Penis (tissue), 1 donor: ENCODE measurements around the genes HSPB3 and ESM1.

- PRO-cap, result no peak
Measured at GRCh38 chr5:44942391-44942915, 133.7 kb downstream of the MRPS30 start.

- PRO-cap, result no peak
Measured at GRCh38 chr5:50553436-50554205, 112.5 kb upstream of the EMB start.

DNA sequence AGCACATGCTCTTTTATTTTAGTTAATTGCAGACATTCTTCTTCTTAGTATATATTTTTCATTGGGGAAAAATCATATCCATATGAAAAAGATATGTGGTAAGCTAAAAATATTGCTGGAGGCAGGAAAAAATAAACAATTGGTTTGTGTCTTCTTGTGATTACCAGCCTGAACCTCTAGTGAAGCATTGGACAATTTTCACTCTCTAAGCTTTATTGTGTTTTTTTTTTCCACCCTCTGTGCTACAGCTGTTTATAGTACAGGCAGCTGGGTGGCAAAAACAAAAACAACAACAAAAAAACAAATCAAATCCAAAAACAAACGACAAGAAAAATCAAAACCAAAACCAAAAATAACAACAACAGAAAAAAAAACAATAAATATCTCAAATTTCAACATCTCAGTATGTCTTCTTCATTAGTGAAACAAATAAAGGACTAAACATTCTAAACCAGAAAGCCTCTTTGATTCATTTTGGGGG is 342.9 kb upstream of the ISL1 start:
- PRO-cap, result no peak

- PRO-cap, result no peak
Measured at GRCh38 chr5:52783244-52783883, 4.4 kb upstream of the ITGA1 start.

DNA sequence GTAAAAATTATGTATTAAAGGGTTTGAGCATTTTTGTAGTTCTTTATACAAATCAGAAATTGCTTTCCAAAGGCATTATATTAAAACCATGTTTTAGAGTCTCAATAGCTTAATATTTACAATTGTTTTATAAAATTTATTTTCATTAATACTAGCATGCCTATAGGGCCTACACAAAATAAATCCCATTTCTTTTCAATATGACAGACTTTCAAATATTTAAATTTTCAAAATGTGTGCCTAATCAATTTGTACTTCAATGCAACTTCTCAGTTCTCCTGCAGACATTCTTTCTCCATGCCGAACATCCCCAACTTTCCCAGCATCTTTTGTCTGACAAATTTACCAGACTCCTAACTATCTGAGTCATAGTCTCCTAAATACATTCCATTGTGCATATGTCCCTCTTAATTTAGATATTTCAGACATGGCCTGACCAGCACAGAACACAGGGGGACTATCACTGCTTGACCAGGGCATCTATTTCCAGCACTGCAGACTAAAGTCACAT is 71.8 kb downstream of the ITGA1 start:
- PRO-cap, result no peak

DNA sequence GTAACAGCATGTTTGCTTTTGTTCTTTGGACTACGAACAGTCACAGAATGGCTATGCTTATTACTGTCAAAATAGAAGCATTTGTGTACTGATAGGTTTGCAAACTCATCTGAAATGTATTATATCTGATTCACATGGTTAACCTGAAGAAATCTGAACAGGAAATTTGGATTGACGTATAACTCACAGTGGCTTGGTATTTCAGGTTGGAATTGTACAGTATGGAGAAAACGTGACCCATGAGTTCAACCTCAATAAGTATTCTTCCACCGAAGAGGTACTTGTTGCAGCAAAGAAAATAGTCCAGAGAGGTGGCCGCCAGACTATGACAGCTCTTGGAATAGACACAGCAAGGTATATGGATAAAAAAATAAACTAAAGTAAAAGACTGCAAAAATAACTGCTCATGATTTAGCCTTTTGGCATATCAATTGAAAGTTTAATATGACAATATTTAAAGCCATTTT is 94.0 kb downstream of the ITGA1 start:
- PRO-cap, result no peak

- PRO-cap, result no peak
Measured at GRCh38 chr5:54021730-54022470, 288.5 kb downstream of the ARL15 start.

DNA sequence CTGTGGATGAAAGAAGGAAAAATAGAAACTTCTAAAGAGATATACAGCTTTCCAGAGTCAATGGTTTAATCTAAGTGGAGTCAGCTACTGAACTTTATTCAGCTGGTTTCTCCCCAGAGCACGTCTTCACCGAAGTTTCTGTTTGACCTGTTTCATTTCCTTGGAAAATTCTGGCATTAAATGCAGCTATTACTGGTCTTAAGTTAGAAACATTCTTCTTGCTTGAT is 90.1 kb downstream of the ARL15 start:
- PRO-cap, result no peak

GRCh38 chr5:54232020-54232558 is 78.3 kb downstream of the ARL15 start:
- PRO-cap, result no peak

DNA sequence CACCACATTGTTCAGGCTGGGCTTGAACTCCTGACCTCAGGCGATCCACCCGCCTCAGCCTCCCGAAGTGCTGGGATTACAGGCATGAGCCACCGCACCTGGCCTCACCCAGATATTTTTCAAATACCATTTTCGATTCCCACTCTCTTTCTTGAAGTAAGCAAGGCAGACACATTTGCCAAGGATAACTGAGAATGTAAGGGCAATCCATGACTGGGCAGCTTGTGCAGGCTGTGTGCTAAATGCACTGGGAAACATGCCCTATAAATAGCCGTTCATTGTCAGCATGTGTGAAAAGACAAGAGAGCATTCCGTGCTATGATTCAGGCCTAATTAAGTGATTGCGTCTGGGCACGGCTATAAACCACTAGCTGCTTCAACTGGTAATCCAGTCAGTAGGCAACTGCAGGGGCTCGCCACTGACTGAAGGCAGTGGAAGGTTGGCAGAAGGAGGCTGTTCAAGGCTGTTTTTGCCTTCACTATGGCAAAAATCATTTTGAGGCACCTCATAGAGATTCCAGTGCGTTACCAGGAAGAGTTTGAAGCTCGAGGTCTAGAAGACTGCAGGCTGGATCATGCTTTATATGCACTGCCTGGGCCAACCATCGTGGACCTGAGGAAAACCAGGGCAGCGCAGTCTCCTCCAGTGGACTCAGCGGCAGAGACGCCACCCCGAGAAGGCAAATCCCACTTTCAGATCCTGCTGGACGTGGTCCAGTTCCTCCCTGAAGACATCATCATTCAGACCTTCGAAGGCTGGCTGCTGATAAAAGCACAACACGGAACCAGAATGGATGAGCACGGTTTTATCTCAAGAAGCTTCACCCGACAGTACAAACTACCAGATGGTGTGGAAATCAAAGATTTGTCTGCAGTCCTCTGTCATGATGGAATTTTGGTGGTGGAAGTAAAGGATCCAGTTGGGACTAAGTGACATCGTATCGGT is at the start of gene HSPB3:
Gene HSPB3 (plus strand): TSS at position 391 of the 946 bp plus-strand sequence.
- PRO-cap, result unidirectional peak, plus-strand start at position 395 of the sequence

GRCh38 chr5:54520989-54521351 is 3.4 kb downstream of the SNX18 start:
- PRO-cap, result no peak

DNA sequence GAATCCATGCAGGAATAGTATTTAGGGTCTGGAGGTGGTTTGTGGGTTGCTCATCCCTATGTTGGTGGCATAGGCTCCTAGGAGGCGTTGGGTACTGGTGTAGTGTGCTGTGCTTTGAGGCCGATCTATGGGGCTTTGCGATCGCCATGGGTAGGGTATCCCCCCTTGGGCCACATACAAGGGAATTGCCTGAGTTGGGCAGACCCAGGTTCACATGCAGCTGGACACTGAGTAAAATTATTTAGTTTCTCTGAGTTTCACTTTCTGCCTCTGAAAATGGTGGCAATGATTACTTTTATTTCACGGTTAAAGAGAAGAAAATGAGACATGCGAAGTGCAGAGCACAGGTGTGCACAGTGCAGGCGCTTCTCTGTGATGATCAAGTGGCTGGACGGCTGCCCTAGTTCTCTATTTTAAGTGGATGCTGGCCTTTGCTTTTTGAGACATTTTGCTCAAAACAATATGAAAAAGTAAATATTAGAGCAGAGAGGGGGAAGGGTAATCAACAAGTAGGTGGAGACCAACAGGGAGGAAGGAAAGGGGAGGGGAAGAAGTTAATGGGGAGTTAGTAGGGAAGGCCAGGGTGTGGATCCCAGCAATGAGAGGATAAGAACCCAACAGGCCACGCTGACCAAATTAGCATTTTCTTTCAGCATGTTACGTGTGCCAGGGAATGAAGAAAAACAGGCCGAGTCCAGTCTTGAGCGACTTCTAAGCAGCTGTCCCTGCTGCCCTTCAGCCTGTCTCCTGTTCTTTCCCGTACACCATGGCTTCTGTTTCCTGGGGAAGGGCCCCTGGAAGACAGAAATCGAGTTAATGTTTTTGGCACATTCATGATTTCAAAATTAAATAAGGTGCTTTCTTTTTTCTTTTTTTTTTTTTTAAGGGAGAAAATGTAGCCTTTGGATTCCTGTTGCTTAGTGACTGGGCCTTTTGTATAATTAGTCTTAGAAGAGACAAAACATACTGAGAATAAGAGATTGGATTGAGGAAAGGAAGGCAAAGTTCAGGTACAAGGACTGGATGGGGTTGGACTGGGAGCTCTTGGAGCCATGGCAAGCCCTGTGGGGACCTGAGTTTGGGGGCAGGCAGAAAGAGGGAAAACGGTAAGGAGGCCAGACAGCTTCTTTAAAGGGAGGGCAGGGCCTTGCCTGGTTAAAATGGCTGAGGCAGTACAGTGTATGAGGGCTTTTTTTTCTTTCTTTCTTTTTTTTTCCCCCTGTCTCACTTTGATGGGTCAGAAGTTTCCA is 16.2 kb downstream of the SNX18 start:
- PRO-cap, result no peak

- PRO-cap, result no peak
Measured at GRCh38 chr5:54570920-54571491, 53.4 kb downstream of the SNX18 start.

DNA sequence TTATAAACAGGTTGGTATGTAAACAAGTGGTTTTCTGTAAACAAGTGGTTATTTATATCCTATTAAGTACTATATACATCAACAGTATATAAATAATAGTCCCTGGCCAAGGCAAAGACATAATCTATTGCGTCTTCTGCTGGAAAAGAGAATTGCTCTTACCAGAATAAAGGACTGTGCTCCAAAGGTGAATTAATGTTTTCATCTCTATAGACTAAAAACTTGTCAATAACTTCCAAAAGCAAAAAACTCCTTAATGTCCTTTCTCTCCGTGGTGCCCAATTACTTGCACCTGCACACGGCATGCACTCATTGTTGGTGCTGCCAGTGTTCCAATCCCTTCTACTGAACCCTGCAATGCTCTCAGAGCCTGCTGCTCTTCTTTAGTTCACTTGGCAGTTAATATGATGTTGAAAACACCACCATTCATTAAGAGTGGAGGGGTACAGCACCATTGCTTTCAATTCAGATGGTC is 69.8 kb downstream of the SNX18 start:
- PRO-cap, result no peak

DNA sequence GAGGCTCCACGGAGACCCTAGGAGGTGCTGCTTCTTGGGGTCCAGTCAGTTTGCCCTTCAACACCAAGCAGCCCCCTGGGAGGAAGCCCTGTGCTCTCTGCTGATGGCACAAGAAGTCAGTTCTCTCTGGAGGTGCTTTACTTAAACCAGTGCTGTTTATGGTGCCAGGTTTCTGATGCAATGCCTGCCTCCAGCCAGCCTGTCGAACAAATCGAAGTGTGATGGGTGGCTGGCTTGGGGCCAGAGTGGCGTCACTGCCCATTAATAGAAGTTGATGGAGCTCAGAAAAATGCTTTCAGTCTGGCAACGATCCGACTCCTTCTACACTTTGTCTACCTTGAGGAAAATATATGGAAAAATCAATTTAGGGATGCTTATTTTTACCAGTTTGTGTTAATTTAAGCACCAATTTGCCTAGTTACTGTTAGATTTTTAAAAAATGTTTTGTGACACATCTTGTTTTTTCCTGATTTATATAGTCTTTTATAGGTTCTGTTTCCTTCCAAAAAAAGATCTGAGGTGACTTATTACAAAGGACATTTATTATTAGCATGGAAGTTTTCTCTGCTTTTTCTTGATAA is 134.2 kb downstream of the SNX18 start:
- PRO-cap, result no peak

GRCh38 chr5:54985171-54986199 is at the start of gene ESM1:
ESM1 (minus strand) TSS chr5:54985593.
- PRO-cap, result no peak

DNA sequence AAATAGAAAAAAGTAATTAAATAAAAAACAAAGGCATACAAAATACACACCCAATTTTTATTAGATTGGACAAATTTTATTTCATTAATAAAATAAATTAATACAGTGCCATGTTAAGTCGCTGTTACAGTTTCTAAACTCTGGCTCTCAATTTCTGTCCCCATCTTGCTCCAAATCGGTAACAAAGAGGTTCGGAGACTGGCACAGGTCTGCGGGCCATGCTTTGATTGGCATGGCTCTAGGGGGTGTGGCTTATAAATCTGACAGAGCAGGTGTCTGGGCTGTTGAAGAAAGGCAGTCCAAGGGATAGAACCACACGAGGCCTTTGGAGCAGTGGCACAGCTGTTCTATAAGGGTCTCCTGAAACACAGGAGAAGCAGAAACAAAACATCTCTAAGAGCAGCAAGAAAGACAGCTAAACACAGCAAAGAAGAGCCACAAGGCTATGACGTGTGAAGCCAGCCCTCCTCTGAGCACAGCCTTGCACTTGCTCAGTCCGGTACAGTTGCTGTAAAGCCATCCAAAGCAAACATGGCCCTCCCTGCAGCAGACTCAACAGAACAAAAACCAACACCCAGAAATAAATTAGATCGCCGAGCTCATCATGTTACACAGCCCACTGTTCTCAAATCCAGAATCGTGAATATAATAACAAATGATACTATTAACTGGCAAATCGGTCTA is 2.8 kb upstream of the GZMK start:
- PRO-cap, result no peak

DNA sequence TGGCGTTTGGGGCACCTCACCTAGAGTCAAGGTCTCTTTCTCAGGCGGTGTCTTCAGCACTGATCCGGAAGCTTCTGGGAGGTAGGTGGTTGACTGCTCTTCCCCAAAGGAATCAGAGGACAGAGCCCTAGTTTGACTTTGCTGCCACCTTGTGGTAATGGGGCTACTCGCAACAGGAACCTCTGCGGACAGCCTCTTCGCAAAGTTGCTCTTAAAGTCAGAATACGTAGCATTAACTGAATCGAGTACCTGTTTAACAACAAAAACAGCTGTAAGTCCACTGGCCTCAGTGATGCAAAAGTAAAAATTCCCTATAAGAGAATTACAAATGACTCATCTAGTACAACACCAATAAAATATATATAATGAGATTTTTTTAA is 13.4 kb upstream of the GPX8 start:
- PRO-cap, result no peak

DNA sequence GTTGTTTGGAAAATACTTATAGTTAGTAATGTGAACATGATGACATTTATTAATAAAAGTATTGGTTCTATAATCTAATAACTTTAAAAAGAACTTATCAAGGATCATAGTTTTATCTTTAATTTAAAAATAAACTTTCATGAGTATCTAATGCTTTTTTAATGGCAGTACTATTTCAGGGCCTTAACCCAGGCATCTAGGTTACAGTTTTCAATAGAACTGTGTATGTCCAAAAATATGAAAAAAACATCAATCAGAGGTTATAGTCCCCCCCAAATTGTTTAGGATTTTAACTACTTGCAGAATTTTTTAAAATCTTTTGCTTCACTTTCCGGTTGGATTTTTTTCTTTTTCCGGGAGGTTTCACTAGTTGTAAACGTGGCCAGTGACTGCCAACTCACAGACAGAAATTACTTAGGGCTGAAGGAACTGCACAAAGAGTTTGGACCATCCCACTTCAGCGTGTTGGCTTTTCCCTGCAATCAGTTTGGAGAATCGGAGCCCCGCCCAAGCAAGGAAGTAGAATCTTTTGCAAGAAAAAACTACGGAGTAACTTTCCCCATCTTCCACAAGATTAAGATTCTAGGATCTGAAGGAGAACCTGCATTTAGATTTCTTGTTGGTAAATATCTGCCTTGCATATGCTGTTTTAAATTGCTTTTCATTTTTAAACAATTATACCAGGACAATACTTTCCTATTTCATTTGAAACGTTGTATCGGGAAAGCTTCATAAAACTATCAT is 835 bp downstream of the GPX8 start:
- PRO-cap, result no peak

- PRO-cap, result no peak
Measured at GRCh38 chr5:55220235-55221300, 6.5 kb downstream of the MCIDAS start.